Melanocyte of skin (primary cell): ENCODE measurements around a stretch of chr12.

- CAGE, long polyA plus RNA, 2 experiments, result no peak in any of the 2 experiments
Measured at GRCh38 chr12:132604064-132604914, 6.1 kb downstream of the LRCOL1 start.

DNA sequence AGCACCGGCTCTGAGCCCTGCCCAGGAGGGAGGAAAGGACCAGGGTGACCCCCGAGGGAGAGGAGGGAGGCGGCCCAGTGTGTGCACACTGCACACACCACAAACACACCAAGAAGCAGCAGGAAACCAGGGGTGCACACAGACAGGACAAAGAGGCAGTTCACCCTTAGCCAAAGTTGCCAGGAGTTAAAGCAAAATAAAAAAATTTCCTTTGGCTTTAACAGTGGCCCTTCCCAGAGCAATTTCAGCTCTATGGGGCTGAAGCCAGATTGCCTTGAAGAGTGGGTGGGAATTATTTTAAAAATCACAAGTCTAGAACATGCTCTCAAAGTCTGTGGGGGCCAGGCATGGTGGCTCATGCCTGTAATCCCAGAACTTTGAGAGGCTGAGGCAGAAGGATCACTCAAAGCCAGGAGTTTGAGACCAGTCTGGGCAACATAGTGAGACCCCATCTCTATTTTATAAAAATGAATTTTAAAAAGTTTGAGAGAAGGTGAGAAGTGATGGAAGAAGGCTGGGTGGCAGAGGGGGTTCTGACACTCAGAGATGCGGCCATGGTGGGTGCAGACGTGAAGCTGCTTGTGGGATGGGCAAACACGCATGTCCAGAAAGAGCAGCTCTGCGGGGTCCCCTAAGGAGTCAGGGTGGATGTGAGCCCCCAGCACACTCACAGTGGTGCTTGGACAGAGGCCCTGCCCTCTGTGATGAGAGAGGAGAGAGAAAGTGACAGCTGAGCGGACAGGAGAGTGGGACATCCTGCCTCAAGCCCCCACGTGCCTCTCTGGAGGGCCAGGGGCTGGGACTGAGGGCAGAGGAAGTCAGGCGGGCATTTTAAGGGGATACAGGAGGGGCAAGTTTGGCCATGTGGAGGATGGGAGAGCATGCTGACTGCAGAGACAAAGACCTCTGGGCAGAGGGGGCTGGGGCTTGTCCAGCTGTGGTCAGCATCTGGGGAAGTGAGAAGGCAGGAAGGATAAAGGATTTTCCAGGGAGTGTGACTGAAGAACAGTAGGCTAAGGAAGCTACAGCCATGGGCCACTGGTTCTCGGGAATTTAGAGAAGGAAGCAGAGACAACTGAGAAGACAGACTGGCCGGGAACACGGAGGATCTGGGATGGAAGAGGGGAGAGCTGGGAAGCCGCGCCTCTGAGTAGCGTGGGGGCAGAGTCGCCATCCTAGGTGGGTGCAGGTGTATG, 7.4 kb upstream of the PGAM5 start:
- CAGE, long polyA plus RNA, 2 experiments, result no peak in any of the 2 experiments

DNA sequence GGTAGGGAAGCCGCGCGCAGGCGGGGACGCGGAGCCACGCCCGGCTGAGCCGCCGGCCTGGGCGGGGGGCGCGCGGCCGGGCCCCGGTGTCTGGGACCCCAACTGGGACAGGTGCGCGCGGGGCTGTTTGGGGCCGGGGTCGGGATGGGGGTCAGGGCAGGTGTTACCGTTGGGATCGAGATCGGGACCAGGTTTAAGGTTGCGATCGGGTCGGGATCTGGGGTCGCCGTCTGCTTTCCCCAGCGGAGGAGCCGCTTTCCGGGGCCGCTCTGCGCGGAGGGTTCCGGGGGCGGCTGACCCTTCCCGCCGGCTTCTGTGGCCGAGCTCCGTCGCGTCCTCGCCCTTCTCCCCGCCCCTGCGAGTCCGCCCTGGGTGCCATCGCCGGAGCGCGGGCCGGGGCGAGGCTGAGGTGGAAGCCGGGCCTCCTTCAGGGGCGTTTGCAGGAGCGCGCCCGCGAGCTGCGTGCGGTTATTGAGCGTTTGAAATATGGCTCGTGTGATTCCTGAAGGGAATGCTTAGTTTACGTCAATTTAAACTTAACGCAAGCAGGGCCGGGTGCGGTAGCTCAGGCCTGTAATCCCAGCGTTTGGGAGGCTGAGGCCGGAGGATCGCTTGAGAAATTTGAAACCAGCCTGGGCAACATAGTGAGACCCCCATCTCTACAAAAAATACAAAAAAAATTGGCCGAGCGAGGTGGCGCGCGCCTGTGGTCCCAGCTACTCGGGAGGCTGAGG, 482 bp downstream of the PGAM5 start:
- CAGE, long polyA plus RNA, 2 experiments, result no peak in any of the 2 experiments

GRCh38 chr12:132907952-132908649, 20.7 kb upstream of the CHFR start:
- CAGE, long polyA plus RNA, 2 experiments, result no peak in any of the 2 experiments

- CAGE, long polyA plus RNA, 2 experiments, result no peak in any of the 2 experiments
Measured at GRCh38 chr12:133038522-133039261, 1.4 kb downstream of the ZNF84 start.

DNA sequence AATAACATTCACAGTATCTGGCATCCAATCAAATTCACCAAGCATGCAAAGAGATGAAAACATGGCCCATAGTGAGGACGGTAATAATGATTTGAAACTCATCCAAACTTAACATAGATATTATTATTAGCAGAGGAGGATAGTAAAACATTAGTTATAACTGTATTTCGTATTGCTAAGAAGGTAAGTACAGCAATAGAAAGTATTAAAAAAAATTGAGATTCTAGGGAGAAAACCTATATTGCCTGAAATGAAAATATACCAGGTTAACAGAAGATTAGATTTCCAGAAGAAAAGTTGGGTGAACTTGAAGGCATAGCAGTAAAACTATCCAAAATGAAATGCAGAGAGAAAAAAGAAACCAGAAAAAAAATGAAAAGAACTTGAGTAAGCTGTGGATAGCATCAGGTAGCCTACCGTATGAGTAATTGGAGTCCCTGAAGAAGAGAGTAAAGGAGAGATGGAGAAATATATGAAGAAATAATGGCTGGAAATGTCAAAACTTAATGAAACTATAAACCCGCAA, 10.9 kb downstream of the ZNF10 start:
- CAGE, long polyA plus RNA, 2 experiments, result no peak in any of the 2 experiments

DNA sequence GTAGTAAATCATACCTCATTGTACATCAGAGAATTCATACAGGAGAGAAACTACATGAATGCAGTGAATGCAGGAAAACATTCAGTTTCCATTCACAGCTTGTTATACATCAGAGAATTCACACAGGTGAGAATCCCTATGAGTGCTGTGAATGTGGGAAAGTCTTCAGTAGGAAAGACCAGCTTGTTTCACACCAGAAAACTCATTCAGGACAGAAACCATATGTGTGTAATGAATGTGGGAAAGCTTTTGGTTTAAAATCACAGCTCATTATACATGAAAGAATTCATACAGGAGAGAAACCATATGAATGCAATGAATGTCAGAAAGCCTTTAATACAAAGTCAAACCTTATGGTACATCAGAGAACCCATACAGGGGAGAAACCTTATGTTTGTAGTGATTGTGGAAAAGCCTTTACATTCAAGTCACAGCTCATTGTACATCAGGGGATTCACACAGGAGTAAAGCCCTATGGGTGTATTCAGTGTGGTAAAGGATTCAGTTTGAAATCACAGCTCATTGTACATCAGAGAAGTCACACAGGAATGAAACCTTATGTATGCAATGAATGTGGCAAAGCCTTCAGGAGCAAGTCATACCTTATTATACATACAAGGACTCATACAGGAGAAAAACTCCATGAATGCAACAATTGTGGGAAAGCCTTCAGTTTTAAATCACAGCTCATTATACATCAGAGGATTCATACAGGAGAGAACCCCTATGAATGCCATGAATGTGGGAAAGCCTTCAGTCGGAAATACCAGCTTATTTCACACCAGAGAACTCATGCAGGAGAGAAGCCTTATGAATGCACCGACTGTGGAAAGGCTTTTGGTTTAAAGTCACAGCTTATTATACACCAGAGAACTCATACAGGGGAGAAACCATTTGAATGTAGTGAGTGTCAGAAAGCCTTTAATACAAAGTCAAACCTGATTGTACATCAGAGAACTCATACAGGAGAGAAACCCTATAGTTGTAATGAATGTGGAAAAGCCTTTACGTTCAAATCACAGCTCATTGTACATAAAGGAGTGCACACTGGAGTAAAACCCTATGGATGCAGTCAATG, 21.7 kb downstream of the ZNF268 start:
- CAGE, long polyA plus RNA, 2 experiments, result no peak in any of the 2 experiments